PC-3 (cell line): ENCODE measurements around a stretch of chr18.

DNA sequence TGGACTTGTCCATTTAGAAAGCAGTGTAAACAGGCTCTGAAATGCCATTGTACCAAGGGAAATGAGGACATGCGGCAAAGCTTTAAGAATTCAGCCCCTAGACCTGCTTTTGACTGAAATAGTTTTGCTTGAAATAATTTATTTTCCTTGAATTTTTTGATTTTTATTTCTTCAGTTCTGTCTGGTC, 34.8 kb downstream of the RAB31 start:
- RAMPAGE, long total RNA, result no peak

GRCh38 chr18:9743257-9744063, 35.4 kb downstream of the RAB31 start:
- RAMPAGE, long total RNA, result no peak

DNA sequence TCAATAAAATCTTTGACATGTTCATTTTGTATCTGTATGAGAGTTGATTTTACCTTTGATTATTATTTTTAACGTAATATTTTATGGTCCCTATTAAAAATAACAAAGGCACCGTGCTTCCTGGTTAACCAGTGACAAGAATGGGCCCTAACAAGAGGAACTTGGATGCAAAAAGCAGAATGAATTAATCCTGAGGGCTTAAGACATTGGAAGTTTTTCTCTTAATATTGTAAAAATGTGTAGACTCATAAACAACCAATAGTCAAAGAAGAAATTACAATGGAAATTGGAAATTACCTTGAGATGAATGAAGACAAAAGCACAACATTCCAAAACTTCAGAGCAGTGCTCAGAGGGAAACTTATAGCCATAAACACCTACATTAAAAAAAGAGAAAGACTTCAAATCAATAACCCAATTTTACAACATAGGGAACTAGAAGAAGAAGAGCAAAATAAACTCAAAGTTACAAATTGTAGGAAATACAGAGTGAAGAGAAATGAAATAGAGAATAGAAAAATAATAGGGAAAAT, 36.4 kb downstream of the RAB31 start:
- RAMPAGE, long total RNA, result no peak

GRCh38 chr18:9849473-9850172, 36.1 kb upstream of the TXNDC2 start:
- RAMPAGE, long total RNA, result no peak

DNA sequence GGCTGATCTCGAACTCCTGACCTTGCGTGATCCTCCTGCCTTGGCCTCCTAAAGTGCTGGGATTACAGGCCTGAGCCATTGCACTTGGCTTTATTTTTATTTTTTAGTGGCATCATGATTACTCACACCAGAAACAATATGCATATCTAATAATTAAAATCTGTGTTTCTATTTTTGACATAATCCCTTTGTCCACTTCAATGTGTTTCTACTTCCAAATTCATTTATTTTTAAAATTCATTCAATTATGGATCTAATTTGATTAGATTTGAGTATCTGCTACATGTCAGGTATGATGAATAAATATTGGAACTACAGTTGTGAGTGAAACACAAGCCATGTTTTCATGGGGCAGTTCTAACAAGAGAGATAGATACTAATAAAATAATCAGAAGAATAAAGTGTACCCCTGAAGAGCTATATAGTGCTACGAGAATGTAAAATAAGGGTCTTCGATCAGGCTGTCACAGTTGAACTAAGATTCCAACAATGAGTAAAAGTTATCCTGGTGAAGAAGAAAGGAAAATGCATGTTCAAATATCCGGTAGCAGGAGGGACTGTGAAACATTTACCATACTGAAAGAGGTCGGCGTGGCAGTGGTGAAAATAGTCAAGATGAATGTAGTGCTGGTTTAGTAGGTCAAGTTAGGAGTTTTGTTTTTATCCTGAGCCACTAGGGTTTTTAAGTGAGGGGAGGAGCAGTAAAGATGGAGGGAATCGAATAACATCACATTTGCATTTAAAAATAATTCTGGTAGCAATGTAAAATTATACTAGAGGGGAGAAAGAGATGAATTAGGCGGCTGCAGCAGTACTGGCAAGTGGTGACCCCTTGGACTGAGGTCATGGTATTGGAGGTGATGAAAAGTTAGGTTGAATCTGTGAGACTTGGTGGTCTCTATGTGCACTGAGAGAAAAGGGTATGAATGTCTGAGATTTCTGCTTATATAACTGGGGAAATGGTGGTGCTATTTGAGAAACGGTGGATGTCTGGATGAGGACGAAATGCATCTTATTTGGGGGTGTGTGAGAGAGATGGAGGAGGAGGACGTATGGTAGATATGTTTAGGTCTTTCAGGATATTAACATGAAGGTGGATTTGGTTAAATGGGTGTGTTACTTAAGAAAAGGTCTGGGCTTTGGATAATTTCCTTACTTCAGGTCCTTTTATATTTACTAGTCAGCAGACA, 5.7 kb downstream of the VAPA start:
- RAMPAGE, long total RNA, result no peak

- RAMPAGE, long total RNA, result no peak
These were observed 14.7 kb downstream of the VAPA start for GRCh38 chr18:9928399-9929115.

- RAMPAGE, long total RNA, result no peak
These were observed 47.3 kb downstream of the VAPA start for GRCh38 chr18:9960643-9961941.

DNA sequence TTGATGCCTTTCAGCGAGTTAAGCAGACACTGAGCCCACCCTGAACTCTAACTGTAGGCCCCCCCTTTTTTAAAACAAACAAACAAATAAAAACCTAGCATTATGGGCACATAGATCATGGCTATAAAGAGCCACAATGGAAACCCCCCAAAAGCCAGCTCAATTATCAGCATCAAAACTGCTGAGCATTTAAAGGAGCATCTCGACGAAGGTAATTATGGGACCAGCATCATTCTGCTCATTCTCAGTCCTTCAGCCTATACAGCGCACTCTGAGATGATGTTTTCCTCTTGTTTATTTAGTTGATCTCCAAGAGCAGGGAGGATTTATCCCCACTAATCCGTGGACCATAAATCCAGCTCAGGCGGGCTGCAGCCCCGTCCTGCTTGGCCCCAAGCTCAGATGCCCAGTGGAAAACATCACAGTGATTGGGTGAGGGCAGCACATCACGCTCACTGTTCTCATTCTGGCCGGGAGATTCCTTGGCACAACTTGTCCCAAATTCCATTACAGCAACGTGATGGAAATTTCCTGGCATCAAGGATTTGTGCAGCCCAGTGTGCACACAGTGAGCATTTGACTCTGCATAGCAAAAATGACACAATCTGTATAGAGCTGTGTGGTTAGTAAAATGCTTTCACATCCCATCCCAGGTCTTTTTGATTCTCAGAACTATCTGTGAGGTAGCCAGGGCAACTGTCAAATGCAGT, 96.7 kb downstream of the VAPA start:
- RAMPAGE, long total RNA, result no peak

- RAMPAGE, long total RNA, result no peak
These were observed 135.8 kb downstream of the VAPA start for GRCh38 chr18:10049589-10049984.

DNA sequence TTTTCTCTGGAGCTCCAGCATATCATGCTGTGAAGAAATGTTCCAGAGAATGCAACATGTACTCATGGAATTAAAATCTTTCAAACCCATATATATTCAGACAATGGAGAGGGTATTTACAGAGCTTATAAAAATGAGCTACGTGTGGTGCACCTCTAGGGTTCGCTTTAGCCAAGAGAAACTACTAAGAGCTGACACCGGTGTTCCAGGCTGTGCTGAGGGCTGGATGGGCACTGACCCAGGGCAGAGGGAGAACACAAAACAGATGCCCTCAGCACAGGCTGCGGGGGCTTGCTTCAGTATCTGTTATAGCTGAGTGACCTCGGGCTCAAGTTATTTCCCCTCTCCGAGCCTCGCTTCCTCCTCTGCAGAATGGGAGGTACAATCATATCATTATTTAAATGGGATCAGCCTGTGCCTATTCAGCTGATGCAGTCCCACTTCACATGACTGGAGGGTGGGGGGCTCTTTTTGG, 156.2 kb upstream of the APCDD1 start:
- RAMPAGE, long total RNA, result no peak

- RAMPAGE, long total RNA, result no peak
These were observed 103.0 kb upstream of the APCDD1 start for GRCh38 chr18:10351366-10351957.

GRCh38 chr18:10453095-10453573, 1.3 kb upstream of the APCDD1 start:
- RAMPAGE, long total RNA, result no peak

DNA sequence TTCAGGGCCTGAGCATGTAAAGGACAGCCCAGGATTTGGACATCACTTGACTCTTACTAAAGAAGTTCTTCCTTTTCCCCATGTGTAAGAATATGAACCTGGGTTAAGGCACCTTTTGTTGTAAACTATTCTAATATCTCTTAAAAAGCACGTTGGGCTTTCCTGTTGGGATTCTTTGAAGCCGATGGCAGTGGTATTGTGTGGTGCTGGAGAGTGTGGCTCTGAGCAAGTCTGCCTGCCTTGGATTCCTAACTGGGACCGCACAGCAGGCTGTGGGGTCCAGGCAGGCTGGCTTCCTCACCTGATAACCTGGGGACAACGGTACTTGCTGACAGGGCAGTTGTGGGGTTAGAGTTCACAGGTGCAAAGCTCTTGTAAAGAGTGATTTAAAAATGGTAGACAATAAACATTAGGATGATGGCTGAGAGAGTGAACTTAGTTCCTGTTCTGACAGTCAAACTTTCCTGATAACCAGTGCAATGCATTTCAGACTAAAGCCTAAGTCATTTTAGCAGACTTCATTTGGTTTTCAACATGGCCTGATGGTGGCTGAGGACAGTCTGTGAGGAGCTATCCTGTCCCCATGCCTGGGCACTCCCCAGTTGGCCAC, 30.0 kb downstream of the NAPG start:
- RAMPAGE, long total RNA, result no peak

- RAMPAGE, long total RNA, result no peak
These were observed 265.5 kb downstream of the NAPG start for GRCh38 chr18:10791176-10791847.

GRCh38 chr18:10794562-10795152, 268.8 kb downstream of the NAPG start:
- RAMPAGE, long total RNA, result no peak

DNA sequence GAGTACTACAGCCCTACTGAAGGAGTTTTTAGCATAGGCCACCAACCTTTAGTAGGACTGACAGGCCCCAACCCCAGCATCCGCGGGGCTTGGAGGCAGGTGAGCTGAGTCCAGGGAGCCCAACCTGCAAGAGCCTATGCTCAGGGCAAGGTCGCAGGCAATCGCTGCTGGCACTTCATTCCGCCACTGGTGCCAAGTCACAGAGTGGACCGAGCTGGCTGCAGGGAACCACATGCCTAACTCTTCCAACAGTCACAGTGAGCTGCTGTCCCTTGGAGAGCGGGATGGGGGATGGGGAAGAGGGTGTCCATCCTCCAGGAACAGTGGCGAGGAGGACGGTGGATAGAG, 2.9 kb downstream of the PIEZO2 start:
- RAMPAGE, long total RNA, result no peak

DNA sequence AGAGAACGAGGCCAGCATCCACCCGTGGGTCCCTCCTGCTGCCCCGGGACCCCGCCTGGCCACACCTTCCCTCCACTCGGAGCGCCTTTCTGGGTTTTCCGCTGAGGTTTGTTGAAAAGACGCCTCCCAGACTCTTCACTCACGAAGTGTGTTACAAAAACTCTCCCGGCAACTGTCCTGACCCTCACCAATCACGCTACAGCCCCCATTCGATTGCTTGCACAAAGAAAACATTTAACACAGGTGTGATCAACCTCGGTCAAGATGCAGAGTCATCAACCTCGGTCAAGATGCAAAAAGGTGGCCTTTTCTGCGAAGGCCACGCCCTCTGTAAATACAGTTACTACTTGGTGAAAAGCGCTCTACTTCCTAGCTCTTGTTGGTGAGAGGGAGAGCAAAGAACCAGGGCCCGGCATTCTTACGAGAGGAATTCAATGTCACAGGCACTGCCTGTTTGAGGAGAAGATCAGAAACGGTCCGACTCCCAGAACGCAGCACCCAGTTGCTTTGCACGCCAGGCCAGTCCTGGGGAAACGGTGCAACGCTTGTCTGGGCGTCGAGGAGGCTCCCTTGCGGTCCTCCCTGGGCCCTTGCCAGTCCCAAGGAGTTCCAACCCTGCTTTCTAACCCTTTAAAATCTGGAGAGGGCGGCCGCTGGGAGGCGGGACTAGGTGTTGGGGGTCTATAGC, 2.0 kb downstream of the PIEZO2 start:
- RAMPAGE, long total RNA, result no peak

DNA sequence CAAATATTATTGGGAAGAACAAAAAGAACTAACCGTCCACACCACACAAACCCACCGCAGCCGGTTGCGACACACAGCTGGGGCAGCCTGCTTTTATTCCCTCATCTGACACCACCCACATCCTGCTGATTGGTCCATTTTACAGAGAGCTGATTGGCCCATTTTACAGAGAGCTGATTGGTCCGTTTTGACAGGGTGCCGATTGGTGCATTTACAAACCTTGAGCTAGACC, 177.6 kb upstream of the SLC35G4 start:
- RAMPAGE, long total RNA, result no peak

GRCh38 chr18:11670046-11670335, 19.1 kb upstream of the GNAL start:
- RAMPAGE, long total RNA, result no peak

- RAMPAGE, long total RNA, result no peak
These were observed 718 bp downstream of the CHMP1B start for GRCh38 chr18:11851569-11852693.